ENCODE measurements around a stretch of chr11.

DNA sequence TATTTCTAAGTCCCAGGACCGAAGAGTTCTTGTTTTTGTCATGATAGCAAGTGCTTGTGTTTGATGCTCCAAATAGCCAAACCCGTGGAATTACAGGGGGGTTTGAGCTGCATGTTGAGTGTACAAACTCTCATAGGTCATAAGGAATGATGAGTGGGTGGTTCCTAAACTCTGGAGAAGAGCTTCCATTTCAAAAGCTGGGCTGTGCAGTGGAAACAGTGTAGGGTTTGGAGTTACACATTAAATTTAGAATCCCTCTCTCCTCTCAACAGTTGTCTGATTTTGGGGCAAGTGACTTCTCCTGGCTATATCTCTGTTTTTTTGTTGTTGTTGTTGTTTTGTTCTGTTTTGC is 58.1 kb downstream of the PARVA start:
- RAMPAGE, long total RNA = no peak
- RRBS = no CpG with 5 or more reads among the region's 2 CpGs

DNA sequence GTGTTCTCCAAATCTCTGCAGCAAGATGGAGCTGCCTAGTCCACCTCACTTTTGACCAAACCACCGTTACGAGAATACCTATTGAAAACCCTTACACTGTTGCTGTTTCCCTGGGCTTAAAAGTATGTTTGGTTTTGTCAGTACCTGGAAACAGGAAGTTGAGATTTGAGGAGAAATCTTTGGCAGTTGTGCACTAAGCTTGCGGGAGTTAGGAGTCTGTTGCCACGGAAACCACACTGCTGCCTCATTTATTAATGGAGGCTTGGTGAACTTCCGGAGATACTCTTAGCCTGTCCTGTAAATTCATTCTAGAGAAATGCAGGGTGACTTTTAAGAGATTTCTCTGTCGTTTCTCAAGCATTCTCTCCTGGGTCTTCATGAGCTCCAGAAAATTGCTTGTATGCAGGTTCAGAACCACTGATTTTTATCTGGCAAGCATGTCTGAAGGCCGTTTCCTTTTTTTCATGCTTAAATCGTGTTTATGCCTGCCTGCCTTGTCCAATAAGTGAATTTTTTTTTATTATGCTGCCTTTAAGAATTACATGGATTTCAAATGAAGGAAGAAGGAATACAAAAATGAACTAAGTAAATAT is 166.8 kb upstream of the RASSF10 start:
- RAMPAGE, long total RNA = no peak
- RRBS = no CpG with 5 or more reads among the region's 8 CpGs

DNA sequence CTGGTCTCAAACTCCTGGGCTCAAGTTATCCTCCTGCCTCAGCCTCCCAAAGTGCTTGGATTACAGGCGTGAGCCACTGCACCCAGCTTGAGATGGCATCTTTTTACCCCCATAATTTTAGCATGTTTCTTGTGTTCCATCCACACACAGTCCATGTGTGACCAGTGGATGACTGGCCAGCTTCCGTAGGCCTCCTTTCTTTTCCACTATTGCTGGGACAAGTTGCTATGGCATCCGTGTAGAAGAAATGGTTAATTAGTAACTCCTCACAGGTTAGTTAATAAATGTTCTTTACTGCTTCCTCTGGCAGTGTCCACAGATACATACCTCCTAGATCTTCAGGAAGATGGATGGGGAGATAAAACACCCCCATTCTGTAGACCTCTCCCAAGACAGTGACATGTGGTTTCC is 154.3 kb upstream of the RASSF10 start:
- RAMPAGE, long total RNA = no peak
- RRBS = no CpG with 5 or more reads among the region's 3 CpGs

DNA sequence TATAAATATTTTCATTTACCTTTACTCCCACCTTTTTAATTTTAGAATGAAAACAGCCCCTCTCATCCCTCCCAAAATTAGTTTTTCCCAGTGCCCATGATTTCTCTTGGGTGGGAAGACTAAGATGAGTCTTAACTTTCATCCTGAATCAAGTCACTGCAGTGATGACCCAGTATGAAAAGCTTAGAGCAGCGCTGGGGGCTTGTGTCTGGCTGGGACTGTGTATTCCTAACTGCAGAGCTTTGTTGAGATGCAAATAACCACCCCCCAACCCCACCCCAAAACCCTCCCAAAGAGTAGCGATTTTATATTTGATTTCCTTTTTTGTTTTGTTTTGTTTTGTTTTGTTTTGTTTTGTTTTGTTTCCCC is 144.8 kb upstream of the RASSF10 start:
- RAMPAGE, long total RNA = no peak
- RRBS = no CpG with 5 or more reads among the region's 2 CpGs

- RAMPAGE, long total RNA = no peak
- RRBS = no CpG with 5 or more reads among the region's 14 CpGs
These were observed 94.6 kb upstream of the RASSF10 start for GRCh38 chr11:12914346-12915009.

DNA sequence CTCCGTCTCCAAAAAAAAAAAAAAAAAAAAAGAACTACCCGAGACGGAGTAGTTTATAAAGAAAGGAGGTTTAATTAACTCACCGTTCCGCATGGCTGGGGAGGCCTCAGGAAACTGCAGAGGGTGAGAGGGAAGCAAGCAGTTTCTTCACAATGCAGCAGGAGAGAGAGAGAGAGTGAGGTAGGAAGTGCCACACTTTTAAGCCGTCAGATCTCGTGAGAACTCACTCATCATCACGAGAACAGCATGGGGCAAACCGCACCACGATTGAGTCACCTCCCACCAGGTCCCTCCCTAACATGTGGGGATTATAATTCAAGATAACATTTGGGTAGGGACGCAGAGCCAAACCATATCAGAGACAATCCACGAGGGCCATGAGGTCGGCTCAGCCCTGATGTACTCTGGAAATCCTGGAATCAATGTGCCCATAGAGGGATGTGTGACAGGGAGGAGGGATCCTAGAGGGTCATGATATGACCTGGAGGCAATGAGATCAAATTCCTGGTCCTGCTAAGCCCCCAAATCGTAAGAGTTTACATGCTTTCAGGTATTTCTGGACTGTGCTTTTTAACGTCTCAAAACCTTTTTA is 19.6 kb upstream of the RASSF10 start:
- RAMPAGE, long total RNA = no peak
- RRBS = no CpG with 5 or more reads among the region's 15 CpGs

DNA sequence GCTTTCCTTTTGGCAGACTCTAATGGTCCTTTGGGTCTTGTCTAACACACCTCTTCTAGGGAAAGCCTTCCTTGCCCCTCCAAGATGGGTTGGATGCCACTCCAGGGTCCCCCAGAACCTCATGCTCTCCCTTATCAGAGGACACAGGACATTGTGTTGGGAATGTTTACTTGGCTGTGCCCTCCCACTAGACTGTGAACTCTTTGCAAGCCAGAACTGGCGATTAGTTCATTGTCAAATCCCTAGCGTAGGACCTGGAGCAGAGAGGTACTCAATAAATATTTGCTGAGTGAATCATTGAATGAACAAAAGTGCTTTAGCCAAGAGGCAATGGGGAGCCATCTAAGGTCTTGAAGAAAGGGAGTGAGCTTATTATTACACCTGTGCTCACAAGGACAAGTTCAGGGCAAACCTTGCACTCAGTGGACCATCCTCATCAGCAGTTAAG is 1.2 kb upstream of the RASSF10 start:
- RAMPAGE, long total RNA = no peak
- RRBS = no CpG with 5 or more reads among the region's 2 CpGs

GRCh38 chr11:13118176-13118538 is 109.0 kb downstream of the RASSF10 start:
- RAMPAGE, long total RNA = no peak
- RRBS = no CpG with 5 or more reads among the region's 5 CpGs

DNA sequence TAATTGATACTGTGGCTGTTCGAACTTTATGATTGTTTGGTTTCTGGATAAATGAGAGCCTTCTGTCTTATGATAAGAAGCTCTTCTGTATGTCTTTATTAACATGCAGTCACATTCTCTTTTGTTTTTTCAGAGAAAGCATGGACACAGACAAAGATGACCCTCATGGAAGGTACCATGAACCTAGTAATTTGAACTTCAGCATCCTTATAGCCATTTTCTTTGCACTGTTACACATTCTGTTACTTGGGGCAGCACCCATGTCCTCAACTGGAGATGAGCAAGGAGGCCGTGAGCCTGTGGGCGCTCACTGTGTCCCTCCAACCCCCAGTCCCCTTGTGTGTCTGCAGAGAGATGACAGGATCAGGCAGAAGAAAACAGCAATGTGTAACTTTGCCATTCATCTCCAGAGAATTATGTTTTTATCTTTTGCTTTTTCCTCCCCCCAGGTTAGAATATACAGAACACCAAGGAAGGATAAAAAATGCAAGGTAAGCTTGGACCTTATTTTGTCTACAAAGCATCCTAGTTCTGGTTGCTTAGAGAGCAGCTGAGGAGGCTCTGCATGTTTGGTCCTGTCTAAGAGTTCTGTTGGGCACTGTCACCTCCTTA is 79.1 kb downstream of the BMAL1 start:
- RAMPAGE, long total RNA = no peak
- RRBS = no CpG with 5 or more reads among the region's 3 CpGs

DNA sequence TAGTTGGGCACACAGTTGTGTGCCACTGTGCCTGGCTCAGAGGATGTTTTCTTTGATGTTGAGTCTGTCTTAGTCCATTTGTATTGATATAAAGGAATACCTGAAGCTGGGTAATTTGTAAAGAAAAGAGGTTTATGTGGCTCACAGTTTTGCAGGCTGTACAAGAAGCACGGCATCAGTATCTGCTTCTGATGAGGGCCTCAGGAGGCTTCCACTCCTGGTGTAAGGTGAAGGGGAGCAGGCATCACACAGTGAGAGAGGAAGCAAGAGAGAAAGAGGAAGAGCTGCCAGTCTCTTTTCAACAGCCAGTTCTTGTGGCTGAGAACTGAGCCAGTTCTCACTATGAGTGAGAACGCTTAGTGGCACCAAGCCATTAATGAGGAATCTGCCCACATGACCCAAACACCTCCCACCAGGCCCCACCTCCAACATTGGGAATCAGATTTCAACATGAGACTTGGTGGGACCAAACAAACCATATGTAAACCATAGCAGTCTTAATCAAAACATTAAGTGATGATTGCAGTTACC is 12.0 kb downstream of the FAR1 start:
- RAMPAGE, long total RNA = no peak
- RRBS = no CpG with 5 or more reads among the region's 2 CpGs

- RAMPAGE, long total RNA = no peak
- RRBS = no CpG with 5 or more reads among the region's 6 CpGs
These were observed 118.9 kb downstream of the FAR1 start for GRCh38 chr11:13787425-13787789.

DNA sequence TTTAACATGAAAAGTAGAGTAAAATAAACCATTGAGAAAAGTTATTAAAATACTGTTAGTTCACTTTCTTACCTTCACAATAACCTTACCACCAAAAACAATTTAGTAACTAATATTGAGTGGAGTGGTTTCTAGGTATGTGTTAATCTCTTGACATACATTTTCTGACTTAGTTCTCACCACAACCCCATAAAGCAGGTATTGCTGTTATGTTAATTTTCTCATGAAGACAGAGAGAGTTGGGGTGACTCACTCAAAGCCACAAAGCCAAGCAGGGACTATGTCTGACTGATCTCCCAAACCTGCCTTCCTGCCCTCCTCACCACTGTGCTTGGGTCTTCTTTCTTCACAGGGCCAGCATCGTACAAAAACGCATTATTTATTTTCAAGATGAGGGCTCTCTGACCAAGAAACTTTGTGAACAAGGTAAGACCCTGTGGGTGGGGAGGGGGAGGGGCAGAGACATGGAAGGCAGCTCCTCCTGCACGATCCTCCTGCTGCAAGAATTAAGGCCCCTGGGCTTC is 112.5 kb downstream of the SPON1 start:
- RAMPAGE, long total RNA = no peak
- RRBS = no CpG with 5 or more reads among the region's 3 CpGs

- RAMPAGE, long total RNA = no peak
- RRBS = no CpG with 5 or more reads among the region's 3 CpGs
These were observed 18.9 kb downstream of the COPB1 start for GRCh38 chr11:14480711-14481194.

DNA sequence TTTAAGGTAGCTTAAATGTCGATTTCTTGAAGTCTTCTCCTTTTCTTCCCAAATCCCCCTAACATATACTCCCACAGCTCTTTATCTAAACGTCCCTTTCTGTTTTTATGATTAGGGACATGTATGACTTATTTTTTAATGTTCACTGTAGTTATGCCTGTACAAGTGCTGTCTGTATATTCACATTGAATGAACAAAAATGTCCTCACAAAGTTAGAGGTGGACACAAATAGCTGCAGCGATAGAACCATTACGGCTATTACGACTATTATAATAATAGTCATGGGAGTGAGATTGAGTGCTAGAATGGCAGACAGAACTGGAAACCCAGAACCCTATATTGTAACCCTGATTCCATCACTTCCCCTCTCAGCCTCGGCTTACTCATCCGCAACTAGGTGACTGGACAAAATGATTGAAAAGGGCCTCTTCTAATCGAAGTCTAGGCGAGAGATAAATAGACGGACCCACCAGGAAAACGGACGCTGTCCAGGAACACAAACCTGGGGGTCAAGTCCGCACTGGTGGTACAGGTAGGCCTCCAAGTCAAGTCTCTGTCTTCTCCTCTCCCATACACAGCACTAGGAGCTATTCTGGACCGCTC is 682 bp downstream of the PSMA1 start:
- RAMPAGE, long total RNA = no peak
- RRBS = no CpG with 5 or more reads among the region's 14 CpGs

DNA sequence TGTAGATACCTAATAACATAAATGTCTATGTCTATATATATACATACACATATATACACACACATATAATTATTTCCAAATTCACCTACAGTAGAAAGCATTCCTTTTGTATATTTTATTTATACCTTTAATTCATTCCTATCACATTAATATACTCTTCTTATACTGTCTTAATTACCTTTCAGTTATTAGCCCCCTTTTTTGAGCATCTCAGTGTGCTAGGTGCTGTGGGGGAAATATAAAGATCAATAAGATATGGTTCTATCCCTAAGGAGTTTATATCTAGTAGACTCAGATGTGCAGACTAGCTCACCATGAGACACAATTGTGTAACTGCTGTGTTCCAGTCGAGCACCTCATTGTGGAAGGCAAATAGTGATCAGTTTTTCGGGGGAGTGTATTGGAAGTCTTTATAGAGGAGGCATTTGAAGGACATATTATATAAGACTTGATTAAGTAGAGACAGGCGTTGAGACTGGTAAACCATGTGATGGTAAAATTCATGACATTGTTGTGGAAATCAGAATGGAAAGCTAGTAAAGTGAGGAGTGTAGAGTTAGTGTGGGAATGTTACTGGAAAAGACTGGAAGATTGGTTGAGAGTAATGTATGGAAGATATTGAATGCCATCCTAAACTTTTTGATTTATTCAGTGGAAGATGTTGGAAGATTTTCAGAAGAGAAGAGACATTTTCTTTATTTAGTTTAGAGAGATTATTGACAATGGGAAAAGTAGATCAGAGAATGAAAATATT is 11.9 kb downstream of the PDE3B start:
- RAMPAGE, long total RNA = no peak
- RRBS = no CpG with 5 or more reads among the region's 3 CpGs

DNA sequence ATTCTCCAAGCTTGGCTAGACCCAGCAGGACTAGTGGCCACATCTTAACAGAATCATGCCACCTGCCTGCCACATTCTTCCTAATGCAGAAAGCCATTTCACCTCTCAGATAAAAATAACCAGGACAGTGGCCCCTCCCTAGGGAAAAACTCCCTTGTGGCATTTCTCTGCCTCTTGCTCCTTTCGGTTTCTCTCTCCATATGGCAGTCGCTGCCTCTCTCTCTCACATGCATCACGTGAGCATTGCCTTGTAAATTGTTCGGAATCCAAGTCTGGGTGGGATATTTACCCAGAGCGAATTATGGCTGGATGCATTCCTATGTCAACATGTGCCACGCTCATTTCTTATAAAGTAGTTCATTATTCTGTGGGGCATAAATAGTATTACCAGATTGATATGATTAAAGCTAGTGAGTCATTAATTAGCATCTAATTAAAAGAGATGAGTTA is 392.8 kb downstream of the INSC start:
- RAMPAGE, long total RNA = no peak
- RRBS = no CpG with 5 or more reads among the region's 6 CpGs

- RAMPAGE, long total RNA = no peak
- RRBS = no CpG with 5 or more reads among the region's 13 CpGs
These were observed 537.1 kb downstream of the INSC start for GRCh38 chr11:15651776-15652293.

- RAMPAGE, long total RNA = no peak
- RRBS = no CpG with 5 or more reads among the region's 1 CpG
These were observed 9.5 kb downstream of the SOX6 start for GRCh38 chr11:16346644-16347381.

GRCh38 chr11:16397258-16397779 is 41.0 kb upstream of the SOX6 start:
- RAMPAGE, long total RNA = no peak
- RRBS = no CpG with 5 or more reads among the region's 2 CpGs

- RAMPAGE, long total RNA = no peak
- RRBS = no CpG with 5 or more reads among the region's 11 CpGs
These were observed 36.5 kb downstream of the C11orf58 start for GRCh38 chr11:16774794-16775553.

All from hepatocyte (in vitro differentiated cells and primary cell).